Epithelial cell of proximal tubule (primary cell): ENCODE measurements around the gene ASAP2.

DNA sequence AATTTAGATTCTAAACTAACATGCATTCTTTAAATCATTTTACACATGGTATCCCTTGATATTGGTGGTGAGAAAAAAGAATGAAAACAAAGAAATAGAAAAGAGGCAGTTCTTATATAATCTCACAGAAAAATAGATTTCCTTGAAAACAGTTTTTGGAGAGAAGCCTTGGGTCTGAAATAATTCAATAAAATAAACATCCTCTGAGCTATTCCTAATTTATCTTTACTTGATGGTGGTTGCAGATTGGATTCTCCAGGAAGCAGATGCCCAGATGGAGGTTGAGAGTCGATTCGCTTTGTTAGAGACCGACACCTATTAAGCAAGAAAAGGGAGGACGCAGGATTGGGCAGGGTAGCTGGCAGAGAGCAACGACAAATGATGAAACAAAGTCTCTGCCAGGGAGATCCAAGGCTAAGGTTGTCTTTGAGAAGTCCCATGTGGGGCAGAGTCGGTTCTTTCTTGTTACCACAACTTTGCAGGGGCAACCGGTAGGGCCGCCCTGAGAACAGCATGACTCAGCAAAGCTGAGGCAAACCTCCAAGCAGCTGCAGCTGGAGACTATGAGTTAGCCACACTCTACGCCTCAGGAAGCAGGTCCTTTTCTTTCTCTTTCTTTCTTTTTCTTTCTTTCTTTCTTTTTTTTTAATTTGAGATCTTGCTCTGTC lies 452.5 kb upstream of the ID2 start:
- RAMPAGE, long total RNA: no peak
- RRBS: no CpG with 5 or more reads among the region's 9 CpGs

DNA sequence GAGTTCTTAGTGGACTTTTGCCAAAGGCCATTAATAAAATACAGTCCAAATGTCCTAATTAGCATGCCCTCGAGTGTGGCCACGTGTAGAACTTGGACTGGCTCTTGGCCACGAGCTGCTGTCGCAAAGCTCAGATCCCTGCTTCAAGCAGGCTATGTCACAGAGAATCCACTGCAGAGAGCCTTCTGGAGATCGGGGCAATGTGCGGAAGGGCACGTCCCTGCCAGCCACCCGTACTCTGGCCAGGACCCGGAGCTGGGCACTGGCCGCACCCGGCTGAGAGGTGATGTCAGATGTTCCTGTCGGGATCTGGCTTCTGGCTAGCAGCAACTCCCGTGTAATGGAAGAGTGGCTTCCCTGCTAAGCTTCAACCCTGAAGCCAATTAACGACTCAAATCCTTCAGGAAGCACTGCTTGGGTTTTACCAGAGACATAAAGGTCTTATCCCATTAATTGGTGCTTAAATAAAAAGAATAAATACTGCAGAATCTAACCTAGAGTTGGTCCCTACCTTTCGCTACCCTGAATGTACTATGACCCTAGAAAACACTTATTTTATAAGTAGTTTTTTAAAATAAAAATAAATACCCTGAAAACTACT lies 432.6 kb upstream of the ID2 start:
- RAMPAGE, long total RNA: no peak
- RRBS: no CpG with 5 or more reads among the region's 15 CpGs

DNA sequence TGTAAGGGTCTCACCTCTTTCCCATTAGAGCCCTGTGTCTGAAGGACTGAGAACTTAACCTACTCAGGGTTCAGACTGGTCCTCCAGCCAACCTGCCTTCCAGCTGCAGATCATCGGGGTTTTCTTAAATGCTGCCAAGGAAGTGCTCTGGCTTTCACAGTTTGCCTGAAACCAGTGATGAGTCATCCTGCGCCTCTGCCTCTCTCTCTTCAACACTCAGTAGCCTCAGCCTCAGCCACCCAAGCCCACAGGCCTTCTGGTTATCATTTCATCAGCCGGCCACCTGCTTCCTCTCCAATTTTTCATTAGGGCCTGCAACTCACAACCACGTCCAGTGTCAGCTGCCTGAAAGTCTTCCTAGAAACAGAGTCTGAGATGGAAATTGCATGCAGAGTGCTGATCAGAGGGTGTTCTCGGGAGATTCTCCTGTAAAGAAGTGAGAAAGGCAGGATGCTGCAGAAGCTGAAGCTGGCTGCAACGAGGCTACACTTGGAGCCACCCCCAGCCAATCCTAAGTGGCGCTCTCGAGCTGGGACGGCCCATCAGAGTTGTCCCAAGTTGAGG lies 379.8 kb upstream of the ID2 start:
- RAMPAGE, long total RNA: no peak
- RRBS: no CpG with 5 or more reads among the region's 9 CpGs

DNA sequence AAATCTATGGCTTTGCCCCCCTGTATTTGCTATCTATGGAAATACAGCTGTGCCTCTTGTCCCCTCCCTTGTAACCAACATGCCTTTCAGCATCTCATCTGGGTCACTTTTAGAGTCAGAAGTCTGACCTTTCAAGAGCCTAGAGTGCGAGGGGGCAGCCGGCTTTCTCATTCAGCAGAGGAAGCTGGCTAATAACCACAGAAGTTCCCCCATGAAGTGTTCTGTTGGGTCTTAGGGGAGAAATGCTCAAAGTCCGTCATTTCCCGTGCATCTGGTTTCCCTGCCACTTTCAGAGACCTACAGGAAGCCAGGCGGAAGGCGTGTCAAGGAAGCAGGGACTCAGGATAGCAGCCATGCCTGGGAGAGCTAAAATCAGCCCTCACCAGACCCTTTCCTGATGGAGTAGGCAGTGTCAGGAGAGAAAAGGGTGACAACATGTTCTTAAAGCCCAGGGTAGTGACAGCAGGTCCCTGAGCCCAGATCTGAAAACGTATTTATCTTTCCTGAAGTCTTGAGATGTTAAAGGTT lies 301.8 kb upstream of the ID2 start:
- RAMPAGE, long total RNA: no peak
- RRBS: no CpG with 5 or more reads among the region's 7 CpGs

GRCh38 chr2:8403811-8404449 lies 277.9 kb upstream of the ID2 start:
- RAMPAGE, long total RNA: no peak
- RRBS: no CpG with 5 or more reads among the region's 7 CpGs

DNA sequence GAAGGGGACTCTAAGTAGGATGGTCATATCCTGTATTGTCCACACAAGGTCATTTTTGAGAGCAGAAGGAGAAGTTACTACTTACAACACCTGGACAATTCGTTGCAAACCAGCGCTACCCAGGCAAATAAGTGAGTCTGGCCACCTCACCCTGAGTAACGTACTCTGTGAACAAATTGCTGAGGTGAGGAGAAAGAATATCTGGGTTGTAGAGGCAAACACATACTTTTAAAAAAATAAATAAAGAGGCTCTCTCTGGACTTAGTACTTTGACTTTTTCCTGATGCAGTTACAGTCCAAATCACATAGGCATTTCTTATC lies 268.3 kb upstream of the ID2 start:
- RAMPAGE, long total RNA: no peak
- RRBS: no CpG with 5 or more reads among the region's 3 CpGs

- RAMPAGE, long total RNA: no peak
- RRBS: 0% methylated on average over 3 of the region's 18 CpGs
Measured at GRCh38 chr2:8457649-8458194, 224.1 kb upstream of the ID2 start.

DNA sequence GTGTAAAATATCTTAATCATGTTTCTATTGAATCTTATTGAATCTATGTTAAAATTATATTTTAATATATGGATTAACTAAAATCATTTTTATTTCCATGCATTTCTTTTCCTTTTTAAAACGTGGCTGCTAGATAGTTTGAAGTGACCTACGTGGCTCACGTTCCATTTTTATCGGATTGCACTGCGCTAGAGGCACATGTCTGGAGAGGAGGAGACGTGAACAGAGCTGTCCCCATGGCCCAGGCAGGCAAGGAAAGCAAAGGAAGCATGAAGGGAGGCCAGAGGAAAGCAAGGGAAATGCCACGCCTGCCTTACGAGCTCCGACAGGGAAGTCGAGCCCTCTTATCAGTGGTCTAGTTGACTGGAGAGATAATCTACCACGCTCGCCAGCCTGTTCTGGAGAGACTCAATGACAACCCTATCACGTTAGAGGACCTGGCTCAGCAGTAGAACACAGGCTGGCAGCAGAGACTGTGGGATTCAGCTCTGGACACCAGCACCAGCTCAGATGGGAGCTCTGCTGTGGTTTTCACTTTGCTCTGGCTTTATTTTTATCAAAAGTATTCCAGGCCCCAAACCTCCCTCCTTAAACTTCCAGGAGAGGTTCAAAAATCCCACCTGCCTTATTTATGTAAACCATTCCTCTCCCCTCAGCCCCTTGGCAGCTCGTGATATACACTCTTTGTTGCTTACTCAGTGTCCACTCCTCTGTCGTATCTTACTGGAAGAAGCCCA lies 202.5 kb upstream of the ID2 start:
- RAMPAGE, long total RNA: no peak
- RRBS: no CpG with 5 or more reads among the region's 15 CpGs

DNA sequence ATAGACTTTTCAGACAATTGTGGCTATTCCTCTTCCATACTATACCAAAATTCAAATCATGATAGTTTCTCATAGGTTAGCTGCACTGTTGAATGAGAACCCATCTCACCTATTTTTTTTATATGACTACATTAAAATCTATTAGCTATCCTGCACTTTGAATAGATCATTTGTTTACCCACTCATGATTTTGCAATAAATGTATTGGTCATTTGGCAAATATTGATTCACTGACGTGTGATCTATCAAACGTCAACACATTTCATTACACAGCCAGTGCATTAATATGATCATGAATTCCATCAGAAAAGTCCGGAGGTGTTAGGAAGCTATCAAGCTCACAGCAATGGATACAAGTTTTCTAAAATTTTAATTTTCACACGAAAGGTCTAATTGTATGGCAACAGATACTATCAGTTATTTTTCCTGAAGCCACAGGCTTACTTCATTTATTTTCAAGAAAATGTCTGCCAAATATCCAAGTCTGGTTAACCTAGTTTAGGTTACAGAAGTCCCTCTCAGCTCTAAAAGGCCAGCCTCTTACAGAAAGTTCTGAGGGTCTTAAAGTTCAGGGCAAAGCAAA lies 128.2 kb upstream of the ID2 start:
- RAMPAGE, long total RNA: no peak
- RRBS: no CpG with 5 or more reads among the region's 4 CpGs

- RAMPAGE, long total RNA: no peak
- RRBS: no CpG with 5 or more reads among the region's 6 CpGs
Measured at GRCh38 chr2:8677343-8677608, 4.6 kb upstream of the ID2 start.

- RAMPAGE, long total RNA: no peak
- RRBS: no CpG with 5 or more reads among the region's 11 CpGs
Measured at GRCh38 chr2:8731398-8732022, 49.7 kb downstream of the ID2 start.

DNA sequence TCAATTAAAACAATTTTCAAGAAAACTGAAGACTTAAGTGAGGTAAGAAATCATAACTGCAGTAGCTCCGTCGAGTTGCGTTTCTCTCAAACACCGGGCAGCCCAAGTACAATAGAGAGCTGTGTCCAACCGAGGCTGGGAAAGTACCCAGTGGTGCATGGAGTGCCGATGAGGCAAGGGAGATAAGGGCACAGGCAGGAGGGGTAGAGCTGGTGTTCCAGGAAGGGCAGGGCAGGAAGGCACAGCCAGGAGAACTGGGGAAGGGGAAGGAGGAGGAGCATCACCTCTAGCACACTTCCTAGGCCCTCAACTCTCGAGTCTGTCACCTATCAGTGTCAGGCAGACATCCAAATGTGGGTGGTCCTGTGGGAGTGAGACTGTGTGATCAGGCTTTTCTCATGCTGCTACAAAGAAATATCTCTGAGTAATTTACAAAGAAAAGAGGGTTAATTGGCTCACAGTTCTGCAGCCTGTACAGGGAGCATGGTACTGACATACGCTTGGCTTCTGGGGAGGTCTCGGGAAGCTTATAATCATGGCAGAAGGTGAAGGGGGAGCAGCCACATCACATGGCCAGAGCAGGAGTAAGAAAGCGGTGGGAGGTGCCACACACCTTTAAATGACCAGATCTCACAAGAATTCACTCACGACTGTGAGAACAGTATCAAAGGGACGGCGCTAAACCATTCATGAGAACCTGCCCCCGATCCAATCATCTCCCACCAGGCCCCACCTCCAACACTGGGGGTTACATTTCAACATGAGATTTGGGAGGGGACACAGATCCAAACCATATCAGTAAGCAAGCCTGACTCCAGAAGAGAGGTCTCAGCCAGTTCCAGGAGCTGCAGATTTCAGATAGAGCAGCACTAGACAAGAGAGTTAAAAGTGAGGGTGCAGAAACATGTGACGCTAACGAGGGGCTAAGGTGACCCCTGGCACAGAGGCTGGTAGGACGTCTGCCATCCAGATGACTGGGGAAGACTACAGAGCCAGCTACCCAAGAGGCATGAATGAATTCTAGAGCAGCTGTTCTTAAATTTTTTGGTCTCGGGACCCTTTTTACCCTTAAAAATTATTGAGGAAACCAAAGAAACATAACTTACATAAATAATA lies 75.7 kb downstream of the MBOAT2 start:
- RAMPAGE, long total RNA: no peak
- RRBS: no CpG with 5 or more reads among the region's 18 CpGs

- RAMPAGE, long total RNA: no peak
- RRBS: no CpG with 5 or more reads among the region's 7 CpGs
Measured at GRCh38 chr2:8977692-8978453, 25.6 kb downstream of the MBOAT2 start.

DNA sequence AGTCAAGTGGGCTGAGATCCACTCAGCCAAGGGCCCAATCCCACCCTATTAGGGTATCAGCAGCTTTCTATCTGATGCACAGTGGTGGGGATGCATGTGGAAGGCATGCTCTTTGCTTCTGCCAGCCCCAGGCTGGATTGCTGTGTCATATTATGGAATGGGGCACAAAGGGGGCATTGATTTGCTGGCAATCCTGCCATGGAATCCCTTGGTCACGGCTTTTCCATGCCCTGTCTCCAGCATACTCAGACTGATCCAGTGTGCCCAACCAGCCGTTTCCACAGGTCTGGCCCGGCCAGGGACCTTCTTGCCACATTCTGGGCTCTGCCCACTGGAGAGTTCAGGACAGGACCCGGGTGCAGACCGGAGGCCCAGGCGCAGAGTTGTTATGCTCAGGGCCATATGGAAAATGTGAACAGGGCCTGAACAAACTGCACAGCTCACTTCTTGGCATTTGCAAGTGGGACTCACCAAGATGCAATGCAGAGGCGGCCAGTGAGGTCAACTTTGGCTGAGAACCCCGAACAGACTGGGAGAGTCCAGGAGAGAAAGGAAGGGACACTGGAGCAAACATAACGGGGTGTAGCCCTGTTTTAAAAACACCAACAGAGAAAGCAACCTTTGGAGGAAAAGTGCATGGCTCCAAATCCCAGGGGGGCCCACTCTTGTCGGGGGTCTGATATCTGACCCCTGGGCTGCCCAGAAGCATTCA lies 15.6 kb upstream of the ASAP2 start:
- RAMPAGE, long total RNA: no peak
- RRBS: 21% methylated on average over 2 of the region's 10 CpGs

- RAMPAGE, long total RNA: no peak
- RRBS: 1% methylated on average over 89 of the region's 122 CpGs
Measured at GRCh38 chr2:9206025-9206932, at the start of gene ASAP2. ASAP2 (plus strand) TSS chr2:9206812.

GRCh38 chr2:9207696-9208891 lies 1.5 kb downstream of the ASAP2 start:
- RAMPAGE, long total RNA: no peak
- RRBS: 1% methylated on average over 14 of the region's 32 CpGs

- RAMPAGE, long total RNA: no peak
- RRBS: no CpG with 5 or more reads among the region's 2 CpGs
Measured at GRCh38 chr2:9209914-9210517, 3.4 kb downstream of the ASAP2 start.

- RAMPAGE, long total RNA: no peak
- RRBS: no CpG with 5 or more reads among the region's 5 CpGs
Measured at GRCh38 chr2:9321264-9321703, 102.0 kb downstream of the ITGB1BP1 start.

DNA sequence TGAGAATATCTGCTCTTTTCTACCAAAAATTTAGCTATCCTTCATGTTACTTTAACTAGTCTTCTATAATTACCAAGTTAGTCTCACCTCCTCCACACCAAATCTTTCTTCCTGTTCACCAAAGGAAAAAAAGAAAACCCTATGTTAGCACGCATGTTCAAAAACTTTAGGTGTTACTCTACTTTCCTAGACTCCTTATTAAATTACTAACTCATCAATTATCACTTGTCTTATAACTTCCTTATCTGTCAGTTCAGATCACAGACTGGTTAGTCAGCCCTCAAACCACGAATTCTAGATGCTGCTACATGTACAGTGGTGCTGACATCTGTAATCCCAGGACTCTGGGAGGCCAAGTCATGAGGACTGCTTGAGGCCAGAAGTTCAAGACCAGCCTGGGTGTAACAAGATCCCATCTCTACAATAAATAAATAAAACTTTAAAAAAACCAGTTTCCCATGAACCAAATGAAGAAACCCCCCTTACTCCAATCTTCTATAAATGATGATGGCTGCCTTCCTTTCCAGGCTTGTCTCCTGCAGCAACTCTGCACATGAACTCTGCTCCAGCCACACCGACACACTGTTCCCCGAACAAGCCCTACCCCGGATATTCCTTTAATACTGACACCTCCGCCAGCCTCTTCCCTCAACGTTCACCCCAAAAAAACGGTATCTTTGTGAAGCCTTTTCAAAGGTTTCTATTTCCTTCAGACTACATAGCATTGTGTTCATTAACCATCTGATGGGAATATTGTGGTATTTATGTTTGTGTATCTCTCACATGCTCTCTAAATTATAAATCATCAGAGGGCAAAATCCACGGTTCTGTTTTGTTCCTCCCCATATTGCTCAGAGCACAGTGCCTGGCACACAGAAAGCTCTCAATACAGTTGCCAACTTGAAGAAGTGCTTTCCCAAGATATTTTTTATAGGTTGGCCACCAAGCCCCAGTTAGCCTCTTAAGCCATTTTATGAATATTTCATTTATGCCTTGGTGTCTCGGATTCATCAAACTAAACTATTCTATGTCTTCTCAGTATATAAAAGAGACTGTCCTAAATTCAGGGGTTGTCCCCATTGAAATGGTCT lies 3.2 kb downstream of the YWHAQ start:
- RAMPAGE, long total RNA: no peak
- RRBS: no CpG with 5 or more reads among the region's 10 CpGs

DNA sequence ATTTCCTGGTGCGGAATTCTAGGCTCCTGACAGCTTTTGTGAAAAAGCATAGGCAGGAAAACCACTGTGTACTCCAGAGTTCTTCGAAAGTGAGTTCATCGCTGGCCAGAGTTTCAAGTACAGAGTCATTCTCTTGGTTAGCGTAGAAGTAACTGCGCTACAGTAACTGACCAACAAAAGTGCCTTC lies 13.9 kb upstream of the YWHAQ start:
- RAMPAGE, long total RNA: no peak
- RRBS: no CpG with 5 or more reads among the region's 5 CpGs